Choroid plexus epithelial cell (primary cell): ENCODE measurements around a stretch of chr5.

DNA sequence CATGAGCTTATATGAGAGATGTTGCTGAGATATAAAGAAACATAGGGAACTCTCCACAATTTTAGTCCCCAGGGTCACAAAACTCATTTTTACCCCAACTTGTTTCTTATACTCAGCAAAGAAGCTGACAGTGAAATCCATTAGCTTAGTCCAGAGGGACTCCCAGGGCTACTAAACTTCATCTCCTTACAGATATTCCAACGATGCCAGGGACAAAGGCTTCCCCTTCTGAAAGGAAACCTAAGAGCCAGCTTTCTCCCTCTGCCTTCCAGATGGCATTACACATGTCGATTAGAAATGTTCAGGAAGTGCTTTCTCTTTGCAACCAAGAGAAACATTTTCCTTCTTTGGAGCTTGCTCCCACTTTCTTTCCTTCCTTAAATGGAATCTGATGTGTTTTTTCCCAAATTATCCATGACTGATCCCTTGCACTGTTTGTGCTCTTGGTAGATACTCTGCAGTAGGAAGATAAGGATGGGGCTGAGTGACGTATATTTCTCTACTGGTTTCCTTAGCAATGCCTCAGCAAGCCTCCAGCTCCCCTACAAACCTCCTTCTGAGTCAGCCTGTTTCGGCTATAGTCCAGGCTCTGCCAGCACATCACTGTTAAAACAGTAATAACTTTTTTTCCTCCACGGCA lies 42.9 kb upstream of the HTR4 start:
- RRBS, result no CpG with 5 or more reads among the region's 5 CpGs

GRCh38 chr5:148740766-148741168 lies 85.6 kb upstream of the ADRB2 start:
- RRBS, result no CpG with 5 or more reads among the region's 4 CpGs

DNA sequence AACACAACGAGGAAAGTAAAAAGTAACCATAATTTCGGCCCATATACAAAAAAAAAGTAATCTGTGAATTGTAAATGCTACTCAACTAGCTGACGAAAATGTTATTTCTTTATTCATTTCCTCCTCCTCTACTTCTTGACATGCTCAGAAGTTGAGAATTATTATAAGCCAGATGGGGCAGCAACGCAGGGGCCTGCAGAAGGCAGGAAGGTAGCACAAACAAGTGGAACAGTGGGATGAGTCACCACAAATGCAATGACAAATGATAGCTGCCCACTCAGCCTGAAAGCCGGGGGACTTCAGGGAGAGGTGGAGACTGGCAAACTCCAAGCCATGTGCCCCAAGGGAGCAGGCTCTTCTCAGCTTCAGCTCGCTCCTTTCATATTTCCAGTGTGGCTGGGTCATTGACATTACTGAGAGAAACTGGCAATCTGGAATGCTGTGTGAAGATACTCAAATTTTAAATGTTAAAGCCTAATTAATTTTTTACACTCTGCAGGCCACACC lies 21.1 kb upstream of the ADRB2 start:
- RRBS, result no CpG with 5 or more reads among the region's 6 CpGs

DNA sequence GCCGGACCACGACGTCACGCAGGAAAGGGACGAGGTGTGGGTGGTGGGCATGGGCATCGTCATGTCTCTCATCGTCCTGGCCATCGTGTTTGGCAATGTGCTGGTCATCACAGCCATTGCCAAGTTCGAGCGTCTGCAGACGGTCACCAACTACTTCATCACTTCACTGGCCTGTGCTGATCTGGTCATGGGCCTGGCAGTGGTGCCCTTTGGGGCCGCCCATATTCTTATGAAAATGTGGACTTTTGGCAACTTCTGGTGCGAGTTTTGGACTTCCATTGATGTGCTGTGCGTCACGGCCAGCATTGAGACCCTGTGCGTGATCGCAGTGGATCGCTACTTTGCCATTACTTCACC lies 455 bp downstream of the ADRB2 start:
- RRBS, result 0% methylated on average over 1 of the region's 18 CpGs

- RRBS, result no CpG with 5 or more reads among the region's 7 CpGs
Observed at GRCh38 chr5:148828196-148829123, 2.0 kb downstream of the ADRB2 start.

- RRBS, result no CpG with 5 or more reads among the region's 2 CpGs
Observed at GRCh38 chr5:148829197-148829511, 2.7 kb downstream of the ADRB2 start.

- RRBS, result 46% methylated on average over 3 of the region's 10 CpGs
Observed at GRCh38 chr5:148858442-148859312, 32.3 kb downstream of the ADRB2 start.

- RRBS, result 0% methylated on average over 1 of the region's 12 CpGs
Observed at GRCh38 chr5:148912452-148913553, 86.4 kb downstream of the ADRB2 start.

- RRBS, result no CpG with 5 or more reads among the region's 2 CpGs
Observed at GRCh38 chr5:148920887-148921273, 94.5 kb downstream of the ADRB2 start.

DNA sequence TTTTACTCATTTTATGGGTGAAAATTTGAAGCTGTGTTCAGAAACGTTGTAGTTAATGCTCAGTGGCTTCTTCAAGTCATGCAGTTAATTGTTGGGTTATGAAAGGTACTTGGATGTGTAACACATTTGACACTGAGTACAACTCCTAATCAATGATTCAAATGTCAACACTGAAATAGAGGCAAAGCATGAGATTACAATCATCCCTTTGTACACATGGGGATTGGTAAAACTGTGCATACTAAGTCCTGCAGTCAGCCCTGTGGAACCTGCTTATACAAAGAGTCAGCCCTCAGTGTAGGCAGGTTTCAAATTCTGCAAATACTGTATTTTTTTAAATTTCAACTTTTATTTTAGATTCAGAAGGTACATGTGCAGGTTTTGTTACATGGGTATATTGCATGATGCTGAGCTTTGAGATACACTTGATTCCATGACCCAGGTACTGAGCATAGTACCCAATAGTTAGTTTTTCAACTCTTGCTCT lies 3.4 kb downstream of the ABLIM3 start:
- RRBS, result no CpG with 5 or more reads among the region's 1 CpG

DNA sequence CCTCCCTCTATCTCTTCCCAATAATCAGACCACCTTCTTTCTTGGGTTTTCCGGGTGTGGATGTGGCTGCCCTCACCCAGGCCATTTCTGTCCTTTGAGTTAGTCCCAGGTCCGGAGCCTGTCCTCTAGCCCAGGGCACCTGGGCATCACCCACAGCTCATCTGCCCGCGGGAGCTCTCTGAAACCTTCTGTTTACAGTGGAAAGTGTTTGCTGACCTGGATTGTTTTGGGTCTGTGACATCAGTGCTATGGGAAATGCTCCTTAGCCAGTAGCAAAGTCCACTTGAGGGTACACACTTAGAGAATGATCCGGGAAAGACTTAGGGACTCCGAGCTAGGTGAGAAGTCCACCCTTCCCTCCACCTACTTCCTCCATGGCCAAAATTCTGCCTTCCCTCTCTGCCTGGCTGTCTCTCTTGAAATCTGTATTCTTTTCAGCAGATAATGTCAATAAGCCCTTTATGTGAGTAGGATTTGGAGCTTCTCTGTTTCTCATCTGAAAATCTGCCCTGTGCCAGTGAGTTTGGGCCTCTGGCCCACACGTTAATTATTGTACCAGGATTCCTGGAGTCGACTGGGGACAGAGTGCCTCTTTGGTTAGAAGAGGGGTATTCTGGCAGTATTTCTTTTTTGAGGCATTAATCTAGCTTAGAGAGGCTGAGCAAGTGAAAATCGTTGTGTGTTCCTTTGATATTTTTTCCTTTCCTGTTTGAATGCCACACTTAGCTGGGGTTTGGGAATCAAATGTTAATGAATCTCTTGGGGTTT lies 19.9 kb downstream of the ABLIM3 start:
- RRBS, result 99% methylated on average over 2 of the region's 9 CpGs

- RRBS, result no CpG with 5 or more reads among the region's 11 CpGs
Observed at GRCh38 chr5:149259706-149260721, 11.6 kb upstream of the AFAP1L1 start.

GRCh38 chr5:149262968-149263487 lies 8.6 kb upstream of the AFAP1L1 start:
- RRBS, result no CpG with 5 or more reads among the region's 8 CpGs

DNA sequence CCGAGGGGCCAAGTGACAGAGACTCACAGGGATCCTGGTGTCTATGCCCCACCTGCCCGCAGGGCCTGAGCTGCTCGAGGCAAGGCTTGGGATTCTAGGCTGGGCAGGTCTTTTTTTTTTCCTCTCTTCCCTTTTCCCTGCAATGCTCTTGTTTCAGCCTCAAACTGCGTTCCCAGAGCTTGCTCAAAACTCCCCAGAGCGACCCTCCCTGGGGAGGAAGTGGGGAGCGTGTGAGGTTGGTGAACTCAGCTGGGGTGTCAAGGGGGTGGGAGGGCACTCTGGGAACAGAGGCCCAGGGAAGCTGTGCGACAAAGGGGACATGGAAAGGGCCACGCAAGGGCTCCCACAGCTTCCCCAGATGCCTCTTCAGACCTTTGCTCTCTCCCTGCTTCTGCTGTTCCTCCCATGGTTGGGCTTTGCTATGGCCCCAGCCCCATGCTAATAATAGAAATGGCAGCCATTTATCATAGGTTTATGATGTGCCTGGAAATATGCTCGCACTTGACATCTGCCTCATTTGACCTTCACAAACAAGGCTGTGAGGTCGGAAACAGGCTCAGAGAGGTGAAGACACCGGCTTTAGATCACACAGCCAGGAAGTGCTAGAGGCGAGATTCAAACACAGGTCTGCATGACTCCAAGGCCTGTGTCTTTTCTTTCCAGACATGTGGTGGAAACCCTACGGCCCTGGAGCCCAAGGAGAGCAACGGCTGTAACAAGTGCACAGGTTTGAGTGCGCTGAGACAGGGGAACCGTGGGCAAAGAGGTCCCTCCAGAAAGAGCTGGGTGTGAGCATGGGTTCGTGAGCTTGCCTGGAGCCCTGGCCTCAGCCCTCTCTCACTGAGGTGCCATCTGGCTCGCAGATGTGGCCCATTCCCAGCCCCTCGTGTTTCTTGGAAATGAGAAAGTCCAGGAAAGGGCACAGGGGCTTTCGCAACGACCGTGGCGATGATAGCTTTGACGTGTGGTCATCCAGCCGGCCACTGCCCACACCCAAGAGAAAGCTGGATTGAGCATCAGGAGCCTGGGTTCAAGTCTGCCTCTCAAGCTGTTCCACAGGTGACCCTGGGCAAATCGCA lies 41.1 kb upstream of the IL17B start:
- RRBS, result no CpG with 5 or more reads among the region's 26 CpGs

DNA sequence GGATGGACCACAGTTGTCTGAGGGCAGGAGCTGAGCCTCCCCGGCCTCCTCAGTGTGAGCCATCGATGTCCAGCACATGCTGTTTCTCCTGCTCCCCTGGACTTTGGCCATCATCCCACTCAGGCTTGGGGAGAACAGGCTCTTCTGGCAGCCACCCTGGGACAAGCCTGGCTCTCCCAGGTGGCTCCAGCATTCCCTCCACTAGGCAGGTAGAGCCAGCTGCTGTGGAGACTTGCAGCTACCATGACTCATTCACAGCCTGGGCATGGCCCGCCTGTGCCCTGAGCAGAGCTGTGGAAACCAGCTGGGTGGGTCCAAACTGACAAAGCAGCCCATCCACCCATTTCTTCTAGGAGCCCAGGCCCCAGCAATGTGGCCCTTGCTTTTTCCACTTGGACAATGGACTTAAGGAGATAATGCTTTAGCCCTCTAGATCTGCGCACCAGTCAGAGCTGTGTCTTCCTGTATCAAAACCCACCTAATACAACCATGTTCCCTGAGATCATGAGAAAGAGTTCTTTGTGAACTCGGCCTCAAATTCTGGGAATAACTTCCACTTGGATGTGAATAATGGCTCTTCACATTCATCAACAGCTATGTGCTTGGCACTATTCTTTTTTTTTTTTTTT lies 76.9 kb downstream of the CSNK1A1 start:
- RRBS, result no CpG with 5 or more reads among the region's 5 CpGs

DNA sequence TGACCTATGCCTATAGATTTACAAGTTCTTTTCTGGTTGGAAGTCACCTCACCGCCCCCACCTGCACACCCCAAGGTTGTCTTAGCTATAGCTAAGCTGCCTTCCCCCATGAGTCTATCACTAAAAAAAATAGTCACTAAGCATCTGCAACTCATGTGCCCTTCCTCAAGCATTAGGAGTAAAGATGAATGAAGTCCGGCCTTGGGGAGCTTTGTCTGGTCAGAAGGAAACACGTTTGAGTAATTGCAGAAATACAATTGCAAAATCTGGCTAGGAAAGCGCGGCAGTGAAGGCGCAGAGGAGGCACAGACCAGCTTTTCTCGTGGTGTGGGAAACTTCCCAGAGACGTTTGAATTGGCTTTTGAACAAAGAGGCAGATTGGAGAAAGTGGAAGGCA lies 69.4 kb downstream of the CSNK1A1 start:
- RRBS, result no CpG with 5 or more reads among the region's 8 CpGs

DNA sequence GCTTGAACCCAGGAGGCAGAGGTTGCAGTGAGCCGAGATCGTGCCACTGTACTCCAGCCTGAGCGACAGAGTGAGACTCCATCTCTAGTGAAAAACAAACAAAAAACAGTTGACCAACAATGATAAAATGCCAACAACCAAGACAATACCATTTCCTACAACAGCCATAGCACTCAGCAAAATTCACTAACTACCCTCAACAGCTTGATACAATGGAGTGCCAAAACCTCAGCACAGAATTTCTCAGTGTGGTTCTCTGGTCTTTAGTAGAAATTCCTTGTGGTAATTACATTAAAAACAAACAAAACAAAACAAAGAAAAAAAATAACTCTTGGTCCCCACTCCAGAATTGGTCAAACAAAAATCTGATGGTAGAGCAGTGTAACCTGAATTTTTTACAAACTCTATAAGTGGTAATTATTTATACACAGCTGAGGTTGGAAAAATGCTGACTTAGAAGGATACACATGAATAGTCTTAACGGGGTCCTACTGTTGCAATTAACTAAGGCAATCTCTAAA lies 13.9 kb downstream of the CSNK1A1 start:
- RRBS, result no CpG with 5 or more reads among the region's 4 CpGs

- RRBS, result no CpG with 5 or more reads among the region's 8 CpGs
Observed at GRCh38 chr5:149549244-149549547, 2.0 kb downstream of the CSNK1A1 start.

GRCh38 chr5:149550510-149550649 lies 859 bp downstream of the CSNK1A1 start:
- RRBS, result no CpG with 5 or more reads among the region's 4 CpGs

DNA sequence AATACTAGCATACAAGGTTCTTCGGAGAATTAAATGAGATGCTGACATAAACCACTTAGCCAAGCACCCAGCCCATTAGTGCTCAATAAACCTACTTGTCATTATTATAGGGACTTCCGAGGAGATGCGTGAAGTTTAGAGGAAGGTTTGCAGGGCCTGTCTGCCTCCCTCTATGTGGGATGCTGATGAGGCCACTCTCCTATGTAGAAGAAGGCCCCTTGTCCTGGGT lies 56.5 kb downstream of the ARHGEF37 start:
- RRBS, result no CpG with 5 or more reads among the region's 3 CpGs